Endothelial cell (in vitro differentiated cells): ENCODE measurements around the gene ANKRD42.

GRCh38 chr11:79580684-79581167 is 139.9 kb upstream of the TENM4 start:
- PRO-cap, result no peak

DNA sequence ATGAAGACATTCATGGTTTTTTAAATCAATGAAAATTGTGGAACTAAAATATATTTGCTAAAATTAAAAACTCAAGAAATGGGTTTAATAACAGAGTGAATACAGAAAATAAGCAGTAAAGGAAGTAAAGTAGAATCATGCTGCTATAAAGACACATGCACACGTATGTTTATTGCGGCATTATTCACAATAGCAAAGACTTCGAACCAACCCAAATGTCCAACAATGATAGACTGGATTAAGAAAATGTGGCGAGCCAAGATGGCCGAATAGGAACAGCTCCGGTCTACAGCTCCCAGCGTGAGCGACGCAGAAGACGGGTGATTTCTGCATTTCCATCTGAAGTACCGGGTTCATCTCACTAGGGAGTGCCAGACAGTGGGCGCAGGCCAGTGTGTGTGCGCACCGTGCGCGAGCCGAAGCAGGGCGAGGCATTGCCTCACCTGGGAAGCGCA is 578.0 kb downstream of the FAM181B start:
- PRO-cap, result no peak

- PRO-cap, result no peak
These were observed 1.2 kb downstream of the PRCP start for GRCh38 chr11:82898997-82899427.

DNA sequence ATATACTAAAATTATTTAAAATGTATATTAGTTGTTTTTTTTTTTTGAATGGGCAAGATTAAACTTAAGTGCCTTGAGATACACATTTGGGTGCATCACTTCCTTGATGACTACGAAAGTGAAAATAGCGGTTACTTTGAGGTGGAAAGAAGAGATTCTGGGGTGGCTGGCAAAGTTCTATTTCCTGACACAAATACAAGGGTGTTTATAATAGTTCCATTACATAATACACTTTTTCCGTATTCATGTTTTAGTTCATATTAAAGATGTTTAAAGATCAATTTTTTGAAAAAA is 58.4 kb downstream of the DDIAS start:
- PRO-cap, result no peak

- PRO-cap, result no peak
These were observed 77.2 kb downstream of the RAB30 start for GRCh38 chr11:82994433-82995056.

DNA sequence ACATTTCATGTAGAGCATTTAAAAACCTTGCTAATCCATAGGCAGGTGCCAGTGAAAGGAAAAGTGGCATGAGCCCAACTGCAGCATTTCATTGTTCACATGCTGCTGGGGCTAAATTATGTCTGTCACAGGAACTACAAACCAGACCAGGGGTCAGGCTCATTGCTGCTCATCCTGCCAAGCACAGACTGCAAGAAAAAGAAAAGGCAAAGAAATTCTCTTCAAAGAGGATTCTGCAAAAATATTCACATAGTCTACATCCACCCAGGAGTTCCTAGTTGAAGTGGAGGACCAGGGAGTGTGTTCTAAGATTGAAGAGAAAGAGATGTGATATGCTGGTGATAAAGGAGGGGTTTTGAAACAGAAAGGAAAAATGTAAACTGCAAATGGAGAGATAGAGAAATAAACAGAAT is 2.0 kb downstream of the RAB30 start:
- PRO-cap, result no peak

DNA sequence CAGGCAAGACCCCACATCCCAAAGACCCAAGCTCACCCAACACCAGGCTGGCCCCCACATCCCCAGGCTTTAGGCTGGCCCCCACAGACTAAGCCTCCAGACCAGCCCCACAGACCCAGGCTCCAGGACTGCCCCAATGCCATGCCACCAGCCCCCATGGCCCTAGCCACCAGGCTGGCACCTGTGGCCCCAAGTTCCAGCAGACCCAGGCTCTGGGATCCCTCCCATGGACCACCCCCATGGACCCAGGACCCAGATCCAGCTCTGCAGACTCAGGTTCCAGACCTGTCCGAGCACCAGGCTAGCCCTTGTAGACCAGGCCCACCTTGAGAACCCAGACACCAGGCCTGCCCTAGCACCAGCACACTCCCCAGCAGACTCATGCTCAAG is 28.2 kb upstream of the PCF11 start:
- PRO-cap, result no peak

DNA sequence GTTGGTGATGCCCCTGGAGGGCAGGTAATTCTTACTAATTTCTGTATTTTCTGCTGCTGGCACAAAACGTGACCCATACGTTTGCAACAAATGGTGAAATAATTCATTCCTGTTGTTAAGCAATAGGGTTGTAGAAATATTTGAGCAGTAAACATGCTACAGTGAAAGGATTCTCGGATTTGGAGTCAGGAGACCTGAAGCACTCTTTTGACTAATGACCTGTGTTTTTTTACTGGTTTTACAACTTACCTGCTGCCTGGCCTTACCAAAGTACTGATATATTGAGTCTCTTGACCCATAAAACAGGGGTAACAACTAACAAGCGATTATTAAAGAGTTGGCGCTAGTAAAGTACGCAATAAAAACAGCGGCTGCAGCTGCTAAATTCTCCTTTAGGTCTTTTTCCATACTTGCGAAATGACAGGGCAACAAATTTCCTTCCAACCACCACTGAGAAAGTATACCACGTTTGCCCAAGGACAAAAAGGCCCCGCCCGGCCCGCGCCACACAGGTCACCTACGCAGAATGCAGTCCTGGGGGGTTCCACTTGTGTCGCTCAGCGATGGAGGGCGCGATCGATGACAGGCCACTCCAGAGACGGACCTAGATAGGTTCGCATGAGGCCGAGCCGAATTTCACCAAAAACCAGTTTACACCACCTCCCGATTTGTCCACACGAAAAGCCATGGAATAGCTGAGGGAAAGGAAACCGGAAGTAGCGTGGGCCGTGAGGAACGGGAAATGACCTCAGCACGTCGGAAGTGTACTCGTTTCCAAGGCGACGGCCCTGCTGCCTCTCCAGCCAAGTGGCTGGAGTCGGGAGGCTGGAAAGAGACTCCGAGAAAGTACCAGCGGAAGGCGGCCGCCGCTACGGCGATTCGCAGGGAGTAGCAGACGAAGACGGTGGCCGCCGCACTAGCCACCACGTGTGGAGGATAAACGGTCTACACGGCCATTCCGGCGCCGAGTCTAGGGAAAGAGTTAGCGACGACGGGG is at the start of gene ANKRD42:
Gene ANKRD42 (plus strand): TSS at position 767 of the 997 bp plus-strand sequence.
- PRO-cap, result bidirectional peak, plus-strand start at position 877 of the sequence, minus-strand start at position 653 of the sequence

- PRO-cap, result no peak
These were observed 29.8 kb downstream of the CCDC90B start for GRCh38 chr11:83256351-83256879.

- PRO-cap, result unidirectional peak, plus-strand start at chr11:83284964; unidirectional peak, plus-strand start at chr11:83284968; bidirectional peak, plus-strand start at chr11:83285307, minus-strand start at chr11:83285040
These were observed 1.4 kb downstream of the CCDC90B start for GRCh38 chr11:83284865-83285150.

DNA sequence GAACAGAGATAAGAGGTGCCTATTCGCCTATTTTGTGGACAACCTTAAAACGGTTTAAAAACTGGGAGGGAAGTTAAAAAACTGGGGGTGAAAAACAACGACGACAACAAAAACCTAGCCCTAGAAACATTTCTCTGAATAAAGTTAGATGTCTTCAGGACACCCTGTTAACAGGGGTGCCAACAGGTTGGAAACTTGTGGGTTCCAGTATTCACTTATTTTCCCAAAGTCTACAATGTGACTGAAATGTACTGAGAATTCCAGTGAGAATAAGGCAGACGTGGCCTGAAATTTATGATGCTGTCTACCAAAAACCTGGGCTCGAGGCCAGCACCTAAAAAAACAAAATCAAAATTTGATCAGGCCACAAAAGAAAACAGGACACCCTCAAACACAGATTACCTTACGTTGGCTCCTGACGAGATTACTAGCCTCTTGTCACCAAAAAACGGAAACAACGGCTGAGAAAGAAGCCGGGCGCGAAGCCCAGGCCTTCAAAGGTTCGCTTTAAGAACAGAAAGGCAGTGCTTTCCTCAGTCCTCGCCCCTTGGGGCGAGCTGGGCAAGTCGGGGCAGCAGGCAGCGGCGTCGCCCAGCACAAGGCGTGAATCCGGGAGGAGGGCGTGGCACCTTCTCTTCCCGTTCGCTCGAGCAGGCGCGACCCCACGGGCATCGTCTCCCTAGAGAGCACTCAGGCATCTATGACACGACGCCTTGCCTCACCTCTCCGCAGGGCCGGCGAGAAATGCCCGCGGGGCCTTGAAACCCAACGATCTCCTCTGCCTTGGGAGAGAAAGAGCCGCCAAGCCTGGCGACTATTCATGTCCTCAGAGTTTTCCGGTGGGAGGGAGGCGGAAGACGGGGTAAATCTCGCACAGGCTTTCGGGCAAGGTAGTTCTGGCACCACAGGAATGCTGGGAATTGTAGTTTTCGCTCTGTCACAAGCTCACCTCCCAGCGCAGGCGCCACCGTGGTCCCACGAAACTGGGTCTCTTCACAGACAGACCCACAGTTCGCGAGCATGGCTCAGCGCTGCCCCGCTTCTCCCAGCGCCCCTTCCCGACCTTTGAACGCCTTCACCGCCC is 674 bp downstream of the CCDC90B start:
- PRO-cap, result bidirectional peak, plus-strand start at position 157 of the sequence, minus-strand start outside the sequence; bidirectional peak, plus-strand start at position 948 of the sequence, minus-strand start at position 828 of the sequence

DNA sequence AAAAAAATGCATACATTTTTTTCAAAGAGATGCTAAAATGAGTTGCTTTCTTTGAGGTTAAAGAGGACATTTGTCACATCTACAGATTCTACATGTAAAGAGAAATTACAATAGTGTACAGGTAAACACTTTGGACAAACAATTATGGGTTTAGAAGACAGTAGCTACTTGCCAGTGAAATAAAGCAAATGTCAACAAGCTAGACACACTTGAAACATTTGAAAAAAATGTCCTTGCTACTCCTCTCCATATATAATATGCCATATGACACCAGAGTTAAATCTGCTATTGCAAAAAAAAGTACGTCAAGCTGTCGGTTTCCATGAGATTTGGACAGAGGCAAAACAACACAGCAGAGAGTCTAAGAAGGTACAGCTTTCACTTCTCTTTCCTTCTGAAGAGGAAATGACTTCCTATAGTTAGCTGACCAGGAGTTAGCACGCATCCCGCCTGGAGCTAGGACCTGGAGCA is 394.8 kb upstream of the CCDC90B start:
- PRO-cap, result no peak

DNA sequence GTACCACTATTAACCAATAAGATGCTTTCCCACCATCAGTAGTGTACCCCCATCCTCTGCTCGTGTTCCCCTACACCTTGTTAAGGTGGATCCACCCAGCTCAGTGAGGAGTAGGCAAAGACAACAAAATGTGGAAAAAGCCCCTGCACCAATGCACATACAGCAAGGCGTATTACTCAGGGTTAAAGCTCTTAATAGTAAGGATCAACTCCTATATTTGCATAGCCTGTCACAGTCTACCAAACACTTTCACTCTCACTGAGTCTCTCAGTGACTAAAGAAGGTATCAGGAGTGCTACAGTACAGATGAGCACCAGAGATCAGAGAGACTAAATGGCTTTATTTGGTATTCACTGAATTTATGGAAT is 396.3 kb upstream of the CCDC90B start:
- PRO-cap, result no peak

- PRO-cap, result no peak
These were observed 624.0 kb upstream of the CCDC90B start for GRCh38 chr11:83910124-83910564.

- PRO-cap, result bidirectional peak, plus-strand start at chr11:85719615, minus-strand start at chr11:85719620
These were observed 33.5 kb upstream of the CCDC89 start for GRCh38 chr11:85719510-85719881.

DNA sequence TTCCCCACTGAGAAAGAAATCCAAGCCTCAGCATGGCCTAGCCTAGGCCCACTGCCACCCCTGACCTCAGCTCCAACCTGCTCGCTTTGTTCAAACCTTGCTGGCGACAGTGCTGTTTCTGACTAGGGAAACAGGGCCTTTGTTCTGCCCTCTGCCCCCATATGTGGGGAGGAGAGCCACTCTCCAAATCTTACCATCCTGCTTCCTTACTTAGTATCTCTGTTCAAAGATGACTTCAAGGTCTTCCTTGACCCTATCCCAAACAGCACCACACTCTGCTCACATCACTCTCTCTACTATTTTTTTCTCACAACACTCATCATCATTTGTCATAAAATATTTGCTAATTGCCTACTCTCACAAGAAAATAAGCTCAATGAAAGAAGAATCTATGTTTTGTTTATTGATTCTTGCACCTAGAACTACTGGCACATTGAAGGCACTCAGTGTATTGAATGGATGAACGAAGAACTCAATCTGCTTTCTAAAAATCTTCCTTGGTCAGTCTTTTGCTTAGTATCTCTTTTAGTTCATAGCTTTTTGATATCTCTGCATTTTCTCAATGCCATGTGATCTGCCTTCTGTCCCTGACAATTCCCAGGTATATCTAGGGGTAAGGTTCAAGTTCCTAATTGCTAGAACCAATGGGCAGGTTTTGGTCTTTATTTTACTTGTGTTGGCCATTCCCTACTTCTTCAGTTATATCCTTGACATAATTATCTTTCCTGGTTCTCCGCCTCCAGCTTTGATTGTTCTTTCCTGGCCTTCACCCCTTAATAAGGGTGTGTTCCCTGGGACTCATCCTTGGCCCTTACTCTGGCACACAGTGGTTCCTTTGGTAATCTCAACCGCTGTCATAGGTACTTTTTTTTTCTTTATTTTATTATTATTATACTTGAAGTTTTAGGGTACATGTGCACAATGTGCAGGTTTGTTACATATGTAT is 96.2 kb downstream of the CCDC83 start:
- PRO-cap, result unidirectional peak, minus-strand start at position 85 of the sequence; unidirectional peak, minus-strand start at position 661 of the sequence; unidirectional peak, minus-strand start at position 751 of the sequence

GRCh38 chr11:85963976-85965161 is 104.5 kb downstream of the PICALM start:
- PRO-cap, result no peak

DNA sequence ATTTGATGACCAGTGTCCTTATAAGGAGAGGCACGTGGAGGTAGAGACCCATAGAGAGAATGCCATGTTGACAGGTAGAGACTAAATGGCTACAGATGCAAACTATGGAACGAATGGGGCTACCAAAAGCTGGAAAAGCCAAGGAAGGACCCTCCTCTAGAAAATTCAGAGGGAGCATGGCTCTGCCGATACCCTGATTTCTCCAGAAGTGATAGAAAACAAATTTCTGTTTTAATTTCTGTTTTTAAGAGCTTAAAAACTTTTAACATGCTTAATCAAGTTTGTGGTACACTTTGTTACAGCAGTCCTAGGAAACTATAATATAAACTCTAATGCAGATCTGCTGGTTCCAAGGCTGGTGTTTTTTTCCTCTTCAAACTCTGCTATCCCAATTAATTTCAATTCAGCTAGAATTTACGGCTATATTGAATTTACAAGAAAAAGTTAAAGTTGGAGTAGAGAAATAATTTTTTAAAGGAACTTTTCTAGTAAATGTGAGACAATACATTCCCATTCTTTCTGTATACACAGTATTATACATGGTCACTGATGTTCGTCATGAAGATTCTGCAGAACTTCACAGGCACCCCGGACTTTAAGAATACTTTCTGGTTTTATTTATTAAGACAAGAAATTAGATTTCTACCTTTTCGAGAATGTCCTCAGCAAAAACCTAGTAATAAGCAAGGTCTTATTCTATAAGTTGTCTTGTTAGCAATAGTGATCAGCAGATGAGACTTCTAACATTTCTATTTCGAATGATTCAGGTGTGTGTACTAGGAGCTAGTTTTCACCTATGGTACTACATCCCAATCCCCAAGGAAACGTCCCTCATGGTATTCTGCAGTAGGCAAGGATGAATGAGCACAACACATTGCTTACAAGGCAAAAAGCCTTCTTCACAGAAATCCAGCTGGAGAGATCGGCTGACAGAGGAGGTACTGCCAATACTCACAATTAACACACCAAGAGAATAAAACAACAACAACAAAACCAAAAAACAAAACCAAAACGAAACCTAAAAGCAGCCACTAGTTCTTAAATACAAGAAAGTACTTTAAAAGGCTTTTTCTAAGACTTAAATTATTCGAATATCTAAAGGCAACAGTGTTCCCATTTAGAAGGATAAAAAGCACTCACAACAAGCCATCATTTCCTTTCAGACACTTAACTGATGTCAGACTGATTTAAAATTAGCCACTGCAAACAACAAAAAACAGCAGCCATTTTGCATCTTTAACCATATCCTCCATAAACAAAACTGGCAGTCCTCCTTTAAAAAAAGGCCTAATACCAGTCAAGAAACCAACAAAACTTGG is 101.7 kb downstream of the PICALM start:
- PRO-cap, result no peak

DNA sequence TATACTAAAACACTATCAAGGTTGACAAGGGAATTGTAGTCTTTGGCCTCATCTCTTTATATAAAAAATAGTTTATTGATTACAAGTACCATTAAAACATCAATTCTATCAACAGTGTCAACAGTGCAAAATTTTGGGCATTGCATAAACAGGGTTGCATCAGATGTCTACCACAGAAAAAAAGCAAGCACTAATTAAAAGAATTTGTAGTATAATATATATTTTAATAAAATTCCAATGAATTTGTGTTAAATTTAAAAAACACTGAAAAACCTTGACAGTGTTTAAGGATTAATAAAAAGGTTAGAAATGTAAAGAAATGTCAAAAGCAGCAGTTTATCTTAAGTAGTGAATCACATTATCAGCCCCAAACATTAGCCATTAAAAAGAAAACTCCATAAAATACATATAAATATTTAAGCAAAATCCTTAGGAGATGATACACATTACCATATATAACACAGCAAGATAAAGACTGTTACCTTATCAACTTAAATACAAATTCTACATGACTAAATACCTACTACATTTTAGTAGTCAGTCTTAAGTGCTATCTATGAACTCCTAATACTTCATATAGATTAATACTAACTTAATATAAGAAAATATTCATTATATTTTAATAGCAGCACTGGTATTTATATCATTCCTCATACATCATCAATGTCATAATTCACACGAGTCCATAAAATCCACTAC is 90.5 kb downstream of the PICALM start:
- PRO-cap, result no peak

DNA sequence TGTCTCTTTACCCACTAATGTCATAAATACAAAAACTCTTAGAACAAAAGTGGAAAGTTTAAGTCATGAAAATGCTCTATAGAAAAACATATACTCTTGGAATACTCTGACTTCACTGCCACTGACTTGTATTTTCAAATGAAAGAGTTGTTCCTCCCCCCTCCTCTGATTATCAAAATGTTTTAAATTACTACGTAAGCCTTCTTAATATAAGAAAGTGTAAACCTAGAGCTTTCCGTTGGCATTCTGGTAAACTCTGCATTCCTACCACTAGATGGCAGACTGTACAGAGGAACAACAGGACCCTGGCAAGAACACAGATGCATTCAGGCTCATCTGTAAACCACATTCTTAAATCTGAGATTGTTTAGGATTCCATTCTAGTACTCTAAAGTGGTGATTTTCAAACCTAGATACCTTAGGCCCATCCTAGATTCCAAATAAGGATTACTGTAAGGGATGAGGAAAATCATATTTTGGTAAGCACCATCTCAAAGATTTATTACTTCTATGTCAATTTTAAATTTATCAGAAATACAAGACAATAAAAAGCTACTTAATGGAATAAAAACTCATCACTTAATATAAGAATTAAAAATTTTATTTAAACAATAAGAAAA is 27.0 kb downstream of the PICALM start:
- PRO-cap, result no peak